ENCODE results near the genes SERPINB7, CDH19 and CBLN2.

- RRBS, result no CpG with 5 or more reads among the region's 3 CpGs
Observed at GRCh38 chr18:63190022-63190535, 129.5 kb downstream of the BCL2 start.

- RRBS, result no CpG with 5 or more reads among the region's 6 CpGs
Observed at GRCh38 chr18:63225973-63226447, 93.6 kb downstream of the BCL2 start.

GRCh38 chr18:63236328-63236922, 83.1 kb downstream of the BCL2 start:
- RRBS, result no CpG with 5 or more reads among the region's 18 CpGs

GRCh38 chr18:63258553-63259897, 60.5 kb downstream of the BCL2 start:
- RRBS, result no CpG with 5 or more reads among the region's 27 CpGs

GRCh38 chr18:63272983-63273890, 46.3 kb downstream of the BCL2 start:
- RRBS, result no CpG with 5 or more reads among the region's 15 CpGs

- RRBS, result no CpG with 5 or more reads among the region's 7 CpGs
Observed at GRCh38 chr18:63427811-63428144, 5.5 kb upstream of the VPS4B start.

GRCh38 chr18:63440166-63440551, 17.9 kb upstream of the VPS4B start:
- RRBS, result no CpG with 5 or more reads among the region's 2 CpGs

DNA sequence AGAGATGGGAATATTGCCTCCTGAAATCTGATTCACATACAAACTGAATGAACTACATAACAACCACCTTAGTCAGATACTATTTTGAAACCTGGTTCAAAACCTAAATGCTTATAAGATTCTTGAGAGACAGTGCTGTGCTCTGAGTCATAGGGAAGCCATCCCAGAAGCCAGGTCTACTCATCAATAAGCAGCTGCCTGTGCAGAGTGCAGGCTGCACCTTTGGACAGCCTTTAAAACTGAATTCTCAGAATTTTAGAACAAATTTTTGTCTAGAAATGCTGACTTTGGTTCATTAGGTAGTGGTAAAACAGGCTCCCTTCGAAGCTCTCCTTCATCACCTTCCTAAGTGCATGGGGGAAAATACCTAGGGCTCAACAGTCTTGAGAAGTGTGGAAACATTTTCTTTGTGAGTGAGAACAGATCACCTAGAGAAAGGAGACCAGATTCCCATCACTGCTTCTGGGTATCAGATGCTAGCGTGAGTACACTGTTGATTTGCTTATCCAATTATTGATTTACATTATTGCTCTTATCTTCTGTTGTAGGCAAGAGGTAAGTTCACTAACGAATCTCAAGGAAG, at the start of gene SERPINB7:
Gene SERPINB7 (plus strand): TSS at position 183 of the 583 bp plus-strand sequence.
- RRBS, result no CpG with 5 or more reads among the region's 3 CpGs

DNA sequence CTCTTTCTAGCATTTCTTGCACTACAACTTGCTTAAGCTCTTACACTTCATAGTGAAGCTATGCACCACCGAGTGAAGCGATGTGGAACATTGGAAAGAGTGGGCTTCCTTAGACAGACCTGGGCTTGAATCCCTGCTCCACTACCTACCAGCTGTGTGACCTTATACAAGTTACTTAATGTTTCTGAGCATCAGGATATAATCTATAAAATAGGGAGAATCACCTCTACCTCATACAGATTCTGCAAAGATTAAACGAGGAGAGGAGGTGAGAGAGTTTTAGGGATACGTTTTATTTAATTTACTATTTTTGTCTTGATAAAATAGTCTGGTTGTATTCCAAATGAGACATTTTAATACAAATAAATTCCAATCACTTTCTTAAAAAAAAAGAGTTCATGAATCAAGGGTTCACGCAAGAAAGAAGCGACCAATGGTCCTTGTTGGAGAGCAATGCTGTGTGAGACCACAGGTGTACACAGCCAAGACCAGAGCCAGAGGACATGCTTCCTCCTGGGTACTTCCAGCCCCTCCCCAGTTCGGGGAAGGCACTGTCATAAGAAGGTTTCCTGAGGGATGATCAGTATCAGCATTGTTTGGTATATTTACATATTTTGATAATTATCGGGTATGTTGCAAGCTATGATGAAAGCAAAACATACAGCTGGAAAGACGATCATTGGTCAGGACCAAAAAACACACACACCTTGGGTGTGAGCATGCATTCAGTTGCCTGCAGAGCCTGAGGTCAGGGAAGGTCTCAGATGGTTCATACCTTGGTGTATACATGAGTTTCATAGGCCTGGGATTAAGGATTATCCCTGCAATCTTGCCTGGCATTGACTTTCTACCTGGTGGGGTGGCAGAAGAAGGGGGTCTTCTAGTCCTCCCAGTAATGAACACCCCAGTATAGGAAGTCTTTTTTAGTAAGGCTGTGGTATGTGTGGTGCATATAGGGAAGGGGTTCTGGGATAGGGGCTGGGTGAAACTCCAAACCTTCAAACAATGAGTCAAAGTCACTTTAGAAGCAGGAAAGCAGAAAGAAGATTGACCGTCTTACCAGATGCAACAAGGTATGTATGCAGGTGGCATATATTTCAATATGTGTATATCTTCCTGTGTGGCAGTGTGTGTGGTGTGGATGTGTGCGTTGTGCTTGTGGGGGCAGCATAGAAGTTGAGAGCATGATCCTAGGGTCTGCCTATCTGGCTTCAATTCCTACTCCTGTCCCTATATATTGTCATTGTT, 2.7 kb downstream of the SERPINB2 start:
- RRBS, result no CpG with 5 or more reads among the region's 11 CpGs

DNA sequence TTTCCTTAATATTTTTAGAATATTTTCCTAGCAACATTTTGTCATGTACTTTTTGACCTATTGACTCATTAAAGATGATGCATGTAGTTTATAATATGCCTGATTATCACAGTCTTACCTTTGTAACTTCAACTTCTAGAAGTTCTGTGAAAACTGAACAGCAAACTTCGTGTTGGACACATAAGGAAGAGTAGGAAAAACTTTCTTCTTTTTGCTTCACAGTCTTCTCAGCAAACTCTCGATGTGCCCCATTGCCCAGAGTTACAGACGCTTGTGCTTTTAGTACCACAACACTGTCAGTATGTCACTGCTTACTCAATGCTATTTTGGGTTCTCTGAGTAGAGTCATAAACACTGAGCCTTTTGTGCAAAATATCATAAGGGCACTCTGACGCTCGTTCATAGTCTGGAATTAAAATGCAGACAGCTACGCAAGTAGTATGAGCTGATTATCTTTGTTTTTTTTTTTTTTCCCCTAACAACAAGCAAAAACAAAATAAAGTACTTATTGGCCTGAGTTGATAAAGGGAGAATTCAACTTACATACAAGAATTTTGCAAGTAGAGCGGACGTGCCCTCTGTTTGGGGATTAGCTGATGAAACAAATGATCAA, at the start of gene CDH19:
Gene CDH19 (minus strand): TSS at position 255 of the 613 bp plus-strand sequence.
- RRBS, result no CpG with 5 or more reads among the region's 8 CpGs

- RRBS, result no CpG with 5 or more reads among the region's 4 CpGs
Observed at GRCh38 chr18:68439656-68439992, 275.3 kb downstream of the TMX3 start.

DNA sequence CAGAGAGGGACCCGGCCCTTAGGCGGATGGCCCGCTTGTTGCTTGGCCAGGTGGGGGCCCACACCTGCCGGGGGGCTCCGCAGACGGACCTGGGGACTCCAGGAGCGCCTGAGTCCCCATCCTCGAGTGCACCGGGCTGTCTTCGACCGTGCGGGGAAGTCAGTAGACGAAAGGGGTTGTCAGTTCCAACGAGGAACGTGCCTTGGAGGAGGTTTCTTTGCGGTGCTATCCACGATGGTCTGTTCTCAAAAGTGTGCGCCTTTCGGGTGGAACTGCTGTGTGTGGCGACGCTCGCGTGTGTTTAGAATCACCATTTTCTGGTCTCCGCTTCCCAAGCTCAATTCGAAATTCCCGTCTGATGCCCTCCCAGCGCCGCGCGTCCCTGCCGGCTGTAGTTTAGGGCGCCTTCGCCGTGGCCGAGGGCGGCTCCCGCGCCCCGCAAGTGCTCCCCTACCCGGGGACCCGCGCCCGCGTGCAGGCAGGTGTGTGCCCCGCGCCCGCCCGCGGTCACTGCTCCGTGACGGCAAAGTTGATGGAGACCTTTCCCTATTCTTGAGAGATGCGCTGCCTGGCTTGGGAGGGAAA, 814 bp downstream of the DOK6 start:
- RRBS, result 97% methylated on average over 19 of the region's 52 CpGs

DNA sequence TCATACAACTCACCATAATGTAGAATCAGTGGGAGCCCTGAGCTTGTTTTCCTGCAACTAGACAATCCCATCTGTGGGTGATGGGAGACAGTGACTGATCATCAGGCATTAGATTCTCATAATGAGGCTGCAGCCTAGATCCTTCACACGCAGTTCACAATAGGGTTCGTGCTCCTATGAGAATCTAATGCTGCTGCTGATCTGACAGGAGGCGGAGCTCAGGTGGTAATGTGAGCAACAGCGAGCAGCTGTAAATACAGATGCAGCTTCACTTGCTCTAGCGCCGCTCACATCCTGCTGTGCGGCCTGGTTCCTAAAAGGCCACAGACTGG, 20.3 kb upstream of the CD226 start:
- RRBS, result no CpG with 5 or more reads among the region's 7 CpGs

DNA sequence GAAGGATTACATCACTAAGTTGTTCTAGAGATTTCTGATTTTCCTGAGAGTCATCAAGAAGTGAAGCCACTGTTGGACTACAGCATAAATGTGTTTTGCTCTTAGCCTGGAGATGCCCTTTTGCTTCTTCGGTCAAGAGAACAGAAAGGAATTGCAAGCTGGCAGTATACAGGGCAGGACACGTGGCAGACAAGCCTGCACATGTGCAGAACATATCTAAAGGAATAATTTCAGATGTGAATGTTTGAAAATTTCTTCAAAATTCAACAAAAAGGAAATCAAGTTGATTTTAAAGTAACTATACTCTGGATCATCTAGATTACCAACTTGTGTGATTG, 100.3 kb upstream of the CD226 start:
- RRBS, result no CpG with 5 or more reads among the region's 2 CpGs

GRCh38 chr18:70242926-70243417, 37.5 kb upstream of the RTTN start:
- RRBS, result no CpG with 5 or more reads among the region's 8 CpGs

GRCh38 chr18:70322805-70323406, 34.1 kb downstream of the SOCS6 start:
- RRBS, result no CpG with 5 or more reads among the region's 7 CpGs

GRCh38 chr18:70377814-70378305, 89.0 kb downstream of the SOCS6 start:
- RRBS, result no CpG with 5 or more reads among the region's 6 CpGs

- RRBS, result no CpG with 5 or more reads among the region's 4 CpGs
Observed at GRCh38 chr18:70683255-70683604, 394.4 kb downstream of the SOCS6 start.

- RRBS, result 87% methylated on average over 15 of the region's 32 CpGs
Observed at GRCh38 chr18:72544144-72544681, at the start of gene CBLN2. CBLN2 (minus strand) TSS chr18:72544342.